ENCODE results near the genes GJB2 and GJB6.

DNA sequence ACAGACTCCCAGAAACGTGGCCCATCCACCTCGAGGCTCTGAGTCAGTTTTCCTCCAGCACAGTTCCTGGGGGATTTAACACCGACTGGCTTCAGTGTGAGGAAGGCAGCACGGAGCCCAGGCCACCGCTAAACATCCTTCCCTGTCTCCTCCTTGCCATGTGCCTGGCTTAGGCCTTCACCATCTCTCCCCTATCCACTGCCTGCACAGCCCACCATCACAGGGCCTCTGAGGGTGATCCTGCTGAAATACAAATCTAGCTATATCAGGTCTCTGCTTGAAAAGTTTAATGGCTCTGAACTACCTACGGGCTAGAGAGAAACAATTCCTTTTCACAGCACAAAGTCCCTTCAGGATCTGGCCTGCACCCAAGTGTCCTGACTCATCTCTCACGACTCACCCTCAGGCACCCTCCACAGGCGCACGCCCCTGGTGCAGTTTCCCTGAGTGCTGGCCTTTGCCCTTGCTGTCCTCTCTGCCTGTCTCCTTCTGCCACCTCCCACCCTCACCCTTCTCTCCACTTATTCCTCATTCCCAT is 901.8 kb downstream of the TUBA3C start:
- PRO-cap = no peak

- PRO-cap = no peak
Observed at GRCh38 chr13:18946749-18947167, 234.9 kb downstream of the TUBA3C start.

DNA sequence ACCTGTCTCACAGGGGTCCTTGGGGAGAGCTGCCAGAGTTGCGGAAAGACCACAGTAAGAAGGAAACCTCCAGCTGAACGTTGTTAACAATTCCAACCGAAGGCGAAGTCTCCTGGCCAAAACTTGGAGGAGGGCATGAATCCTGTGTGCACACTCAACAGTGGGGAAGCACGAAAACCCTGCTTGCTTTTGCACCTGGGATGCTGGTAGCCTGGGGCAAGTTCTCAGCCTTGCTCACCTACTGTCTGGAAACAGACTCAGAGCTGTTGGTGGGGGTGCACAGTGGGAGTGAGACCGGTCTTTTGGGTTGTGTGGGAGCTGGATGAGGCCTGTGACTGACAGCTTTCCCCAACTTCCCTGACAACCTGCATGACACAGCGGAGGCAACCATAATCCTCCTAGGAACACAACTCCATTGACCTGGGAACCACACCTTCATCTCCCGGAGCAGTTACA is 62.3 kb upstream of the TUBA3C start:
- PRO-cap = no peak

DNA sequence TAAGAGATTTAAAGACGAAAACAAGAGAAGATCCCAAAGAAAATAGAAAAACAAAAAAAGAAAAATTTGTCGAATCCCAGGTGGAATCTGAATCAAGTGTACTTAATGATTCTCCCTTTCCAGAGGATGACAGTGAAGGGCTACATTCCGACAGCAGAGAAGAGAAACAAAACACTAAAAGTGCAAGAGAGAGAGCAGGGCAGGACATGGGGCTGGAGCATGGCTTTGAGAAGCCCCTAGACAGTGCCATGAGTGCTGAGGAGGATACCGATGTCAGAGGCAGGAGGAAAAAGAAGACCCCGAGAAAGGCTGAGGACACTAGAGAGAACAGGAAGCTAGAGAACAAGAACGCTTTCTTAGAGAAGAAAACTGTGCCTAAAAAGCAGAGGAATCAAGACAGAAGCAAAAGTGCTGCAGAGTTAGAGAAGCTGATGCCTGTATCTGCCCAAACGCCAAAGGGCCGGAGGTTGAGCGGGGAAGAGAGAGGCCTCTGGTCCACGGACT is 13.4 kb downstream of the MPHOSPH8 start:
- PRO-cap = no peak

DNA sequence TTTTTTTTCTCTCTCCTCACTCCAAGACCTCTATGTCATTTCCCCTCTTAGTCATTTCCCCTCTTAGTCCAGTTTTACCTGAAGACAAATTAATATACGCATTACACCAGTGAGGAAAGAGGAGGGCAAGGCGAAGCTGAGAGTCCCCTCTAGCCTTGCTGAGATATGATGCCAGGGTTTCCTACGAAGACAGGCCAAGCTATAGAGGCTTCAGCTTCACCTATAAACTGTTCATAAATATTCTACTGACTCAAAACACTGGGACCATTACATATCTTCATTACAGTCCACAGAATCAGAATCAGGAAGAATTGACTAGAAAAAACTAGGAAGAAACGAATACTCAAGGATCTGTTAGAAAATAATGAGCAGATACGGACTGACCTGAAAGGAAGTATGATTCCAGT is 43.9 kb downstream of the MPHOSPH8 start:
- PRO-cap = no peak

DNA sequence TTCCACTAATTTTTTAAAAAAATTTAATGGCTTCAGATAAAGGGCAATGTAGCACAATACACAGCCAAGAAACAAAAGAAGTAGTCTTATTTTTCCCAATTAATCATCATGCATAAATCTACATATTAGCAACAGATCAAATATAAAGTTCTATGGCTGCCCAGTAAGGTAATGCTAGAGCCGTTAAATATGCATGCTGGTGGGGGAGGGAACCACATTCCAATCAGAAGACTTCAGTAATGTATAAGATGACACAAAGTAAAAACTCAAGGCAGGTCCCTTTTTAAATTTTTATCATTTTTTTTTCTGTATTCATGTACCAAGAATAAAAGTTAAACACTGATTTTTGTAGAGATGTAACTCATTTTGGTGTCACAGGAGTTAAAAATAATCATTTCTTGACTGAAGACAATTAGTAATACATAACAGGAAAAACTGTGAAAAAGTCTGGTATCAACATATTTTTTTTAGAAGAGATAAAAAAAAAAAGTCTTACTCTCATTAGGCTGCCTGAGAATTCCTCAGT is 62.0 kb downstream of the MPHOSPH8 start:
- PRO-cap = no peak

DNA sequence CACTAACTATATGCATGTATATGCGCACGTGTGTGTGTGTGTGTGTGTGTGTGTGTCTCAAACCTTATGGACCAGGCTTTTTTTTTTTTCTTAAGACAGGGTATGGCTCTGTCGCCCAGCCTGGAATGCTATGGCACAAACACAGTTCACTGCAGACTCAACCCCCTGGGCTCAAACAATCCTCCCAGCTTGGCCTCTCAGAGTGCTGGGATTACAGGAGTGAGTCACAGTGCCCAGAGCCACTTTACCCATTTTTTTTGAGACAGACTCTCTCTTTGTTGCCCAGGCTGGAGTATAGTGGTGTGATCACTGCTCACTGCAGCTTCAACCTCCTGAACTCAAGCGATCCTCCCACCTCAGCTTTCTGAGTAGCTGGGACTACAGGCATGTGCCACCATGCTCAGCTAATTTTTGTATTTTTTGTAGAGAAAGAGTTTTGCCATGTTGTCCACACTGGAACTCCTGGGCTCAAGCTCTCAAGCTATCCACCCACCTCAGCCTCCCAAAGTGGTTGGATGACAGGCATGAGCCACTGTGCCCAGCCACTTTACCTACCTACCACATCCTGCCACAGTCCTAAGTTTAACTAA is 2.4 kb downstream of the ZMYM5 start:
- PRO-cap = no peak

GRCh38 chr13:19863734-19864606 is 521 bp upstream of the ZMYM5 start:
- PRO-cap = bidirectional peak, plus-strand start at chr13:19863866, minus-strand start at chr13:19863519; bidirectional peak, plus-strand start at chr13:19864224, minus-strand start at chr13:19864139; bidirectional peak, plus-strand start at chr13:19864529, minus-strand start at chr13:19864472

GRCh38 chr13:19959930-19960720 is 1.6 kb downstream of the ZMYM2 start:
- PRO-cap = bidirectional peak, plus-strand start at chr13:19960171, minus-strand start at chr13:19960110; bidirectional peak, plus-strand start at chr13:19960256, minus-strand start at chr13:19960232

- PRO-cap = no peak
Observed at GRCh38 chr13:20090968-20091389, 69.9 kb downstream of the GJA3 start.

GRCh38 chr13:20177002-20177604 is 15.6 kb downstream of the GJB2 start:
- PRO-cap = no peak

DNA sequence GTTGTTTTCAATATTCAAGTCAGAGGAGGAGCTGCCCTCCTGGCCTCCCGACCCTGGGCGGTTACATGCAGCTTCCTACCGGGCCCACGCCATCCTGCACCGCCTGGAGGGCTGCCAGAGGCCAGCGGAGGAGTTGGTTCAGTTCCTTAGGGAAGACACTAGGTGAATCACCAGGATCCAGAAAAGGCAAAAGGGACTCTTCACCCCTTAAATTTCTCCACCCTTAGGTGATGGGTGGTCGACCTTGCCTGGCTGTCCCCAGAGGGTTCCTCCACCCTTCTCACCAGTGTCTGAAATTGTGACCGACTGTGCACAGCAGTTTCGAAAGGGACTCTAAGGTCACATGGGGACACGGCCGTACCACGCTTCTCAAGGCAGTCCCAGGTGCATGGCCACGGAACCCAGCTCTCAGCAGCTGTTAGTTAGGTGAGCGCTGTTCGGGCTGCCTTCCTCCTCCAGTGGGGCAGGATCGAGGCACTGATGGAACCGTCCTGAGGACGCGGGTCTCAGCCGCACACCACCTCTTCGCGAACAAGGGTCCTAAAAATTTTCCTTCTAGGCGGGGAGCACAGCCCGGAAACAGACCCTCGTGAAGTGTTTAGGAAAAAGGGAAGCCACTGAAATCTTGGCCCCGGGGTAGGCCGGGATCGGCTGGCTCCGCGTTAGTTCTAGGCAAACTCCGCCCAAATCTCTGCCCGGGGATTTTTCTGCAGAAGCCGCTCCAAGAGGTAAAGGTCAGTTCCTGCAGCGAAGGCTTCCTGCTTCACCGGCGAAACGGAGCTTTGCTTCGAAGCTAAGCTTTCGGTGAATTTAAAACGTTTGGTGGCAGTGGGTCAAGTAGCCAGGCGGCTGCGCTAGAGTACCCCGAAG is 903 bp downstream of the GJB2 start:
- PRO-cap = unidirectional peak, plus-strand start at position 738 of the sequence

DNA sequence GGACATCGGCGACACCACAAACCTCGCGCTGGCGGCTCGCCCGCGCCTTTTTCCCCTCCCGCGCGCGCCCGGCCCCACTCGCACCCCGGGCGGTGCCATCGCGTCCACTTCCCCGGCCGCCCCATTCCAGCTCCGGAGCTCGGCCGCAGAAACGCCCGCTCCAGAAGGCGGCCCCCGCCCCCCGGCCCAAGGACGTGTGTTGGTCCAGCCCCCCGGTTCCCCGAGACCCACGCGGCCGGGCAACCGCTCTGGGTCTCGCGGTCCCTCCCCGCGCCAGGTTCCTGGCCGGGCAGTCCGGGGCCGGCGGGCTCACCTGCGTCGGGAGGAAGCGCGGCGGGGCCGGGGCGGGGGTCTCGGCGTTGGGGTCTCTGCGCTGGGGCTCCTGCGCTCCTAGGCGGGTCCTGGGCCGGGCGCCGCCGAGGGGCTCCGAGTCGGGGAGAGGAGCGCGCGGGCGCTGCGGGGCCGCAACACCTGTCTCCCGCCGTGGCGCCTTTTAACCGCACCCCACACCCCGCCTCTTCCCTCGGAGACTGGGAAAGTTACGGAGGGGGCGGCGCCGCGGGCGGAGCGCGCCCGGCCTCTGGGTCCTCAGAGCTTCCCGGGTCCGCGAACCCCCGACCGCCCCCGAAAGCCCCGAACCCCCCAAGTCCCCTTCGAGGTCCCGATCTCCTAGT is at the start of gene GJB2:
Gene GJB2 (minus strand): TSS at position 469 of the 674 bp plus-strand sequence.
- PRO-cap = no peak

DNA sequence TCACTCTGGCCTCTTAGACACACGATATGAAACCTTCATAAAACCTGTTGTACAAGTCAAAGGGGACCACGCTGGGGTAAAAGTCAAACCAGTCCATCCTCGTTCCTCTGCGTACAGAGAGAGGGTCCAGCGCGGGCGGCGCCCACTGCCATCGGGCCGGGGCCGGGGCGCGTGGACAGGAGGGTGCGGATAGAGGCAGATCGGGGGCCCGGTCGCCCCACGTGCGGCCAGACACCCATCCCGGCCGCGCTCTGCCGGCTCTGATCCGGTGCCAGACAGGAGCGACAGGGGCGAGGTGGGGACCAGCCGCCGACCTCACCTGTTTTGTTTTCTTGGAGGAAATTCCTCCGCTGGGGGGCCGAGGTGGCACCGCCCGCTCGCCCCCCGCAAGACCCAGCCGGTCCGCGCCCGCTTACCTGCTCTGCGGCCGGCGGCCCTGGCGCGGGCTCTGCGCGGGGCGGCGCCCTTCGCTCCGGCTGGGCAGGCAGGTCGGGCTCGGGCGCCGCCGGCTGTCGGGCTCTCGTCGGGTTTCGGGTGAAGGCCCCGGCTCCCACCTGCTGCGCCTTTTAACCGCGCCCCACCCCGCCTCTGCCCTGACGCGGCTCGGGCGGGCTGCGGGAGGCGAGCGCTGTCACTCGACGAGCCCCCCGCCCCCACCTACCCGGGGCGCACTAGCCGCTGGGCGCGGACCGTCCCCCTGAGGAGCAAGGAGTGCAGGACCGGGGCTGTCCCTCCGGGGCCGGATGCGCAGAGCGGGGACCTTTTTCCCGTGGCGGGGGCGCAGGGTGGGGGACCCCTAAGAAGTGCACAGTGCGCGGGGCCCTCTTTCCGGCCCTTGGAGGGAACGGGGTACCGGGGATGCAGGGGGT is at the start of gene GJB6:
Gene GJB6 (minus strand): TSS at position 542 of the 869 bp plus-strand sequence.
- PRO-cap = no peak

DNA sequence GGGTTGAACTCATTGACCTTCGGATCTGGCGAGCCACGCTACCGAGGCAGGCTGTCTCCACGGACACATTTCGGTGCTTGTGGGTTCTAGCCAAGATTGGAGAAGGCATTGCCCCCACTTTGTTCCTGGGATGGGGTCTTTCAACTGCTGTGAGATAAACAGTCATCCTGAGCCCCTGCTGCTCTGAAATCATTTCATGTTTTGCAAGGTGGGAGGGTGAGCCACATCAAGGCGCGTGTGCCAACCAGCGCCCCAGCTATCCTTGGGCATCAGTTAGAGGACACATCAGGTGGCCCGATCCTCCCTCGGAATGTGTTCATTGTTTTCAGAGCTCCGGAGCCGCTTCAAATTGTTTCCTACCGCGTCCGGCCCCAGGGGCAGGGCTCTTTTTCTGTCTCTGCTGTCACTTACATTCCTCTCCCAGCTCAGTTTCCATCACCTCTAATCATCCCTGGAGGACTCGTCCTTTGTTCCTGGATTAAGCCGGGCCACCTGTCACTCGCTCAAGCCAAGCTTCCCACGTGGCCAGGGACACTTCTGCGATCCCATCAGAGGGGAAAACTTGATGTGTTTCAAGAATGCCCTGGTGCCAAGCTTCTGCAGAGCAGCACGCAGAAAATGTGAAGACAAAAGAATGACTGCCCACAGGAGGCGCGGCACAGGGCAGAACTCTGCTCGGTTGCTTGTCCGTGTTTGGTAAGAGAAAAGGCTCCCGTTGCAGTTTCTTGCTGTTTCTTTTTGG is 13.3 kb downstream of the IL17D start:
- PRO-cap = no peak

- PRO-cap = no peak
Observed at GRCh38 chr13:20728854-20729291, 25.4 kb downstream of the IL17D start.

DNA sequence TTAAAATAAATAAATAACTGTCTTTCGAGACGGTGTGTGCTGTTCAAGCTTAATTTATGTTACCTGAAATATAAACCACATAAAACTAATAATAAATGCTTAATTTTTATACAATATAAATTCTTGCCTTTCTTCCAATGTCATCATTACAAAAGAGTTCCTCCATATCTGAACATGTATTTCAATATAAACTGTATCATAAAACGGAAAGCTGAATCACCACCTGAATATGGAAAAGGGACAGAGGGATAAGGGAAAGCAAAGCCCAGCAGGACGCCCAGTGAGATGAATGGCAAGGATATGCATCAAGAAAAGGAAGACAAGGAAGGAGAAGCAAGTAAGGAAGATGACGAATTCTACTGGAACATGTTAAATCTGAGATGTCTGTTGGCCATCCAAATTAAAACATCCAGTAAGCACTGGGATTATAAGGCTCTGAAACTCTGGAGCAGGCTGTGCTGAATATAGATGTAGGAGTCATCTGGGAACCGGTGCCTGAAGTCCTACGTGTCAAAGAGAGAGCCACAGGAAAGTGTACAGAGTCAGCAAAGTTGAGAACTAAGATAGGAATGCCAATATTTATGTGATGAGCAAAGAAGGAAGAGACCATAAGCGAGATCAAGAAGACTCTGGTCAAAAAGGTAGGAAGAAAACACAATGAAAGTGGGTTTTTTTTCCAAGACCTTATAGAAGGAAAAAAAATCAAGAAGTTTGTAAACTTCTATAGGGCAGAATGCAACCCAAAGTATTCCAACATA is 50.9 kb upstream of the EEF1AKMT1 start:
- PRO-cap = no peak

DNA sequence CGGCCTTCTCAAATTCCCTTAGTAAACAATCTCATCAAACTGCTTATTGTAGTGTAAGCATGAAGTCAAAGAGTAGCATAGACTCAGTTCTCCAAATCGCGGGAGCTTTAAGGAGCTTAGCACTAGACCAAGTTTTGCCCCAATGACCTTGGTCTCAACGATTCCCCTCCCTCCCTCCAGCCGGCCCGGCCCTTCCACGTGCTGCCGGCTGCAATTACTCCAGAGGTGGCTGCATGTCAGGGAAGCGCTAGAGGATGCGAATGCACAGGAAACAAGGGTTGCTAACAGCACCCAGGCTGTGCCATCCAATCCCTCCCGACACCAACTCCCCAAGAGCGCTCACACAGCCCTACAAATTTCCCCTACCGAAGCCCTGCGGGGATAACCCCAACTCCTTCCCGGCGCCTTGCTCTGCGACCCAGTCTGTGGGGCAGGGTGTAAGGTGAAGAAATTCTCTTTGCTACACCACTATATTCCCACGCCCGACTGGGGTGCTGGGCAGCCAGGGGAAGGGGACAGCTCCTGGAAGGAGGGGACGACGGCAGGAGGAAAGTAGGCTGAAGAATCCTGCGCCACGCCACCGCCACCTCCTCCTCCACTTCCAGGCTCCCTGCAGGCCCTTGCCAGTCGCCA is 476 bp downstream of the XPO4 start:
- PRO-cap = unidirectional peak, plus-strand start at position 222 of the sequence

- PRO-cap = no peak
Observed at GRCh38 chr13:21054285-21055132, 6.9 kb downstream of the LATS2 start.

DNA sequence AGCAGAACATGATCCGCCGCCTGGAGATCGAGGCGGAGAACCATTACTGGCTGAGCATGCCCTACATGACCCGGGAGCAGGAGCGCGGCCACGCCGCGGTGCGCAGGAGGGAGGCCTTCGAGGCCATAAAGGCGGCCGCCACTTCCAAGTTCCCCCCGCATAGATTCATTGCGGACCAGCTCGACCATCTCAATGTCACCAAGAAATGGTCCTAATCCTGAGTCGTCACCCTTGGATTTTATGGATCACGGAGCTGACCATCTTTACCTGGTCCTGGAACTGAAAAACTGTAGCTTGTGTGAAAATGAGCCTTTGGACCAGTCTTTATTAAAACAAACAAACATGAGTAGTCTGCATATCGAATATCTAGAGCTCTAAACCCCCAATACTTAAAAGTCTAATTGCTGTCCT is 558 bp downstream of the MRPL57 start:
- PRO-cap = no peak